ENCODE data around the gene BECN2.

GRCh38 chr1:237470749-237471505, 419.8 kb downstream of the ZP4 start:
- PRO-cap = unidirectional peak, plus-strand start at chr1:237471100
- RAMPAGE, long total RNA = no peak

- PRO-cap = no peak
- RAMPAGE, long total RNA = no peak
These were observed 26.3 kb downstream of the ZP4 start for GRCh38 chr1:237864431-237864867.

DNA sequence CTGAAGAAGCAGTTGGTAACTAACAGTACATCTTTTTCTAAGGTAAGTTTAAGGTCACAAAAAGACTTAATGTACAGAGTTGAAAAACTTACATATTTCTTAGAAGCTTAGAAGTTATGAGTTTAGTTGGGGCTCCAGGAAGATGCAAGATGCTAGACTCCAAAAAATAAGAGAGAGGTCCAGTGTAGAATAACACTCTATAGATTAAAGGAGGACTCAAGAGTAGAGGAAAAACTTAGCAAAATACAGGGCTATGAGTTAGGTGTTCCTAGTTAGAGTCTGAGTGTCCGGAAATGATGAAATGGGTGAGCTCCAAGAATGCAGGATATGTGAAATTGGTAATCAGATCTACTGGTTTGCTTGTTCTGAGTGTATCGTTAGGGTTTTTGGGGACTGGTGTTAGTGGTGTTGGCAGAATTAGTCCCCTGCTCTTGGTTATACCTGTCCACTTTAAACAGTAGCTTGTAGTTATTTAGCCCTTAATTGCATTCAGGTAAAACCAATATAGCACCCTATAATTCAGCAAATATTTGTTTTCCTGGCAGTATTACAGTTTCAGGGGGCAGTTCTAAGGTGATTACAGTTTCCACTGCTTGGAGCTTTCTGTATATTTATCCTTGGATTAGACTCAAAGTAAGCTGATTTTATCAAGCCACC, 332.6 kb downstream of the CHRM3 start:
- PRO-cap = no peak
- RAMPAGE, long total RNA = no peak

GRCh38 chr1:240610623-240611094, 1.3 kb downstream of the GREM2 start:
- PRO-cap = no peak
- RAMPAGE, long total RNA = no peak

DNA sequence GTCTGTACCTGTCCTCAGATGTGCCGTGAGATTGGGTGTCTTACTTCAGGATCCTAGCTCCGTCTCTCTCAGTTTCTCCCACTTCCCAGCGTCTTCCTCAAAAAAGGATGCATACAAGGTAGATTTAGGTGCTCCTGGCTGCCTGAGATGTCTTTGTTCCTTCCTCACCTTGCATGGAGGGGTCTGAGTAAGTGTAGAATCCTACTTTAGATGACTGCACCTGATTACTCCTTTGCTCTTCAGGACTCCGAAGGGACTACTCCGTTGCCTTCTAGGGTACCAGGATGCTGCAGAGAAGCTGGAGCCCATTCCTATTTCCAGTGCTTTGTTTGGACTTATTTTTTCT, 89.9 kb downstream of the RGS7 start:
- PRO-cap = no peak
- RAMPAGE, long total RNA = no peak

- PRO-cap = no peak
- RAMPAGE, long total RNA = no peak
These were observed 16.8 kb downstream of the CHML start for GRCh38 chr1:241623368-241623831.

DNA sequence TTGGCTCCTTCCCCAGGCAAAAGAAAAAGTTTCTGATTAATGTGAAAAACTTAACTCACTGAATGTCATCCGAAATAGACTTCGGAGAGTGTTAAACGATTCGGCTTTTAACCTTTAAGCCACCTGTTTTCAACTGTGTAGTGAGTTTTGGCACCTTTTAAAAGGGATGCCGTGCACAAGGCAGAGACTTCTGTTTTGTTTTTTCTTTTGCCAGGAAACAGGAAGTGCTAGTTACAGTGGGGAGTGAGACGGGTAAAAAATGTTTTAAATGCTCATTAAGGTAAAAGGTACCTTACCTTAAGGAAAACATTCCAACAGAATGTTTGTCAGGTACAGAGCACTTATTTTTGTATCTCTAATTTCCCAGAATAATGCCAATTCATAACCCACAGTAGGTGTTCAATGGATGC, 12.2 kb downstream of the CHML start:
- PRO-cap = no peak
- RAMPAGE, long total RNA = no peak

DNA sequence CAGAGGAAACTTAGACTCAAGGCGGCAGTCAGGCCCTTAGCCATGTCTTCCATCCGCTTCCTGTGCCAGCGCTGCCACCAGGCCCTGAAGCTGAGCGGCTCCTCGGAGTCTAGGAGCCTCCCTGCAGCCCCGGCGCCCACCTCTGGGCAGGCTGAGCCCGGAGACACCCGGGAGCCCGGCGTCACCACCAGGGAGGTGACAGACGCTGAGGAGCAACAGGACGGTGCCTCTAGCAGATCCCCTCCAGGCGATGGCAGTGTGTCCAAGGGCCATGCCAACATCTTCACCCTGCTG, at the start of gene BECN2:
TSS of gene BECN2 (plus strand) at position 43 of the 294 bp plus-strand sequence.
- PRO-cap = no peak
- RAMPAGE, long total RNA = no peak

DNA sequence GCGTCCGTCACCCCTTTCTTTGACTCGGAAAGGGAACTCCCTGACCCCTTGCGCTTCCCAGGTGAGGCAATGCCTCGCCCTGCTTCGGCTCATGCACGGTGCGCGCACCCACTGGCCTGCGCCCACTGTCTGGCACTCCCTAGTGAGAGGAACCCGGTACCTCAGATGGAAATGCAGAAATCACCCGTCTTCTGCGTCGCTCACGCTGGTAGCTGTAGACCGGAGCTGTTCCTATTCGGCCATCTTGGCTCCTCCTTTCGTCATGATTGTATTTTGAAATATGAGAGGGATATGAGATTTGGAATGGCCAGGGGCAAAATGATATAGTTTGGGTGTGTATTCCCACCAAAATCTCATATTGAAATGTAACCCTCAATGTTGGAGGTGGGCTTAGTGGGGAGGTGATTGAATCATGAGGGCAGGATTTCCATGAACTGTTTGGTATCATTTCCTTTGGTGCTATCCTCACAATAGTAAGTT, 52.5 kb upstream of the MAP1LC3C start:
- PRO-cap = unidirectional peak, minus-strand start at position 258 of the sequence
- RAMPAGE, long total RNA = no peak

GRCh38 chr1:242302767-242303261, 221.7 kb downstream of the PLD5 start:
- PRO-cap = no peak
- RAMPAGE, long total RNA = no peak

- PRO-cap = no peak
- RAMPAGE, long total RNA = no peak
These were observed 6.2 kb downstream of the CEP170 start for GRCh38 chr1:243248721-243249384.

- PRO-cap = no peak
- RAMPAGE, long total RNA = no peak
These were observed 31.8 kb downstream of the SDCCAG8 start for GRCh38 chr1:243287542-243288129.

DNA sequence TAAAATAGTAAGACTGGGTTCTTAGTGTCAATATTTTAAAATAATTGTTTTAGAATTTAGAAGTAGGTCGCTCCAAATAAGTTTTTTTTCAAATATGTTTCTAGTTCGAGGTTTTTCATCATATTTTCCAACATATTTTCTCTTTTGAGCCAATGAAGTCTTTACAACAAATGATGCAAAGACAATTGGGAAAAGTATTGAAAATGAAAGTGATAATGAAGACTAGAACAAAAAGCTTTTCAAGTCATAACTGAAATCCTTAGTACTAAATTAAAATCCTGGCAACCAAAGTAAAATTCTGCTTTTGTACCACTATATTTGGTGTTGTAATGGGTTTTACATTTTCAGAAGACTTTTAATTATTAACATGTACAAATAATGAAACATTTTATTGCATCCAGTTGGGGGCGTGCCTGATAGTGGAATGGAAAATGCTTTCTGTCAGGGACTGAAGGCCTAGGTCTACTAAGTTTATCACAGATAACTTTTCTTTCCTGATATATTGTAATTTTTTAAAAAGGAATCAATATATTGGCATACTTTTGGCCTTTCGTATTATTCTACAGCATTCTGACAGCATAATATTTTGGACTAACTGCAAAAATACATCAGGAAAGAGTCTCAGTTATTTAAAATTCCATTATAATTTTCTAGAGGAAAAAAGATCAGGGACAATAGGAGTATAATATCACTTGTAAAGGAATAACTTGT, 89.4 kb downstream of the SDCCAG8 start:
- PRO-cap = no peak
- RAMPAGE, long total RNA = no peak

DNA sequence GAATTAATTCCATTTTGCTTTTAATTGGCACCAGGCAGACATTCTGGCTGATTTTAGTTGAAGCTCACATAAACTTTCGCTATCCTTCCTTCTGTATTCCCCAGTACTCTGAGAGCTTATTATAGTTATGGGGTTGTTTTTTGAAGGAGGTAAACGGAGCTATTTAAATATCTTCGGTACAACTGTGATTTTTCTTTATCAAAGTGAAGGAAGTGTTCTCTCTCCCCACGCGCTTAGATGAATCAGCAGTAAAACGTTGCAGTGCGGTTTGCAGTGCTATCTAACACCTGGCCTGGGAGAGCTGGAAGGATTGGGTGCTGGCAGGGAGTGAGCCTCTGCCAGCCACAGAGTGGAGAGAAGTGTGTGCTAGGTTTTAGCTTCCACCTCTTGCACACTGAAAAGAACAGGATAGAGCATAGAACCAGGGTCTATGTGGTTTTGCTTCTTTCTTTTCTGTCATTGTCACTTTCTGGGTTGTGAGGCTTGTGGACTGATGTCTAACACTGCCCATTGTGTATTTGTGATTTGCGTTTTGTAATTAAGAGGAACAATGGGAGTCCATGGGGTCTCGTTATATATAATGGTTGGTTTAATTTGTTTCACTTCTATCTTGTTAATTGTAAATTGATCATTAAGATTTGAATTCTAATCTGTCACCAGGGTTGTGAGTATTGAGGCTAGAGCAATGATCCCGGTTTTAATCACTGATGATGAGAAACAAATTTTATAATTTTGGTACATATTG, 166.0 kb downstream of the SDCCAG8 start:
- PRO-cap = bidirectional peak, plus-strand start at position 331 of the sequence, minus-strand start at position 244 of the sequence
- RAMPAGE, long total RNA = no peak

DNA sequence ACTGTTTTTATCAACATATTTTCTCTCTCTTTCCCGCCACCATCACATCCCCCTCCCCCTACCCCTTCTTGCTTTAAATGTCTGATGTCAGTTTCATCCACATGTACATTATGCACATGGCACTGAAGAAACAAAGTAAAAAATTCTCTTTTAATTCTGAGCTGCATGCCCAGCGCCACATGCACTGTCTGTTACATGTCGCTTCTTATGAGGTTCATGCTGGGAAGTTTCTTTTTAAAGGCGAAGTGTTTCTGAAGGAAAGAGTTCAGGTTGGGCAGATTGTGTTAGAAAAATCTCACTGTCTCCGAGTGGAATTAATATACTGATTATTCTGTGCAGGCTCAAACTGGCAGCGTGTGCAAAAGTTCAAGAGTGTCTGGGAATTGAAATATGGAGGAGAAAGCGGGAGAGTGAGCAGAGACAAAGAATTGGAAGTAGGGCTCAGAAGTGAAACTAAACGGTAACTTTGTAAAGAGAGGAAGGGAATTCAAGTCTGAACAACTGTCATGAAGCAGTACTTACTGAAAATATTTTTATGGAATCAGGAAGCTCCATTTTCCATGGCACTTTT, 217.5 kb downstream of the SDCCAG8 start:
- PRO-cap = no peak
- RAMPAGE, long total RNA = no peak

DNA sequence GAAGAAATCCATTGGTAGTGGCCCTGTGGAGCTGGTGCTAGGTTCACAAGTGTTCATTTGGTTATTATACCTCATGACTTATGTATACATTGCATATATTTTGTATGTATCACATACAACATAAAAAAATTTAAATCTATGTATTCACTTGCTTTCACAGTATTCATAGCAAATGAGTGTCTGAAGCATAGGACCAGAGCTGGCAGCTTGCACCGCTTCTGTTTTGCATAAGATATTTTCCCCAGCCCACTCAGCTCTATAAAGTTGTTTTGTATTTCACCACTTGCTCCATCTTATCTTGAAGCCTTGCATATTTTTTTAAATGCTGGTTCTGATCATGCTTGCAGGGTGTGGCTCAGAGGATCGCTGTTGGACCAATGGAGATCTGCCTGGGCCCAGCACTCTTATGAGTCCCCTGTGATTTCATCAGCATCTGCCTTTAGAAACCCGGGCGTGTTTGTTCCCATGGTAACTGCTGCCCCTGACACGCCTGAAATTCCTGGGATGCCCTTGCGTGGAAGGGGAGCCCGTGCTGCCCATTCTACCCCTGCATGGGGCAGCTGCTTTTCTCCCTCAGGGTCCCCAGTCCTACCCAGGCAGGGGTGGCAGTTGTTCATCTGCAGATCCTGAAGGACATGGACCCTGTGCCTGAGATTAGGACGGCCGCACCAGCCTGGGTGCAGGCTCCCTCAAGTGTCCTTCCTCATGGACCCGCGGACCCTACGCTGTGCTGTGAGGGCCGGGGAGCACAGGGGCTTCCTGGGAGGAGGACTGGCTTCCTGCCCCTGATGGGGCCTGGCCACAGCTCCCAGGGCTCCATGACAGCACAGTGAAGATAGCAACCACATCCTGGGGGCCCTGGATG, 226.3 kb downstream of the SDCCAG8 start:
- PRO-cap = bidirectional peak, plus-strand start at position 539 of the sequence, minus-strand start at position 379 of the sequence
- RAMPAGE, long total RNA = no peak

- PRO-cap = no peak
- RAMPAGE, long total RNA = no peak
These were observed 281.8 kb downstream of the SDCCAG8 start for GRCh38 chr1:243537611-243538053.

DNA sequence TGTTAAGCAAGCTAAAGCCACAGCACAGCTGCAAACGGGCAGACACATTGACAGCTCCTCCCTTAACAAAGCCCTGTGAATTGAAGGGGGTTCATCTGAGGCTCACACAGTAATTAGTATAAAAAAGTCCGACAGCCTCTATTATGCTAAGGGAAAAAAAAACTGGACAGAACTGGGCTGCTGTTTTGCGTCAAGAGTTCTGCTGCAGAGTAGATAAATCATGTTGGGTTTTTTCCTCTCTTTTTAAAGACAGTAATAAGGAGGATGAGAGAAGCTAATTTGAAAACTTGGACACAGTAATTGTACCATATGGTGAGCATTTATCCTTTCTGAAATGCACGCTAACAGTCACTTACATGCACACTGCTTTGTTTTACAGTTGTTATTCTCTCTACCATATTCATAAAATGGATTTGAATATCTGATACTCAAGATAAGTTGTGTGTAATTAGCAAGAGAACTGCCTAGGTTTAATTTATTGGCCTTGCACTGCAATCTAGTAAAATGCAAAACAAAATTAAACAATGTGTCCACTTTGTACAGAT, 136.2 kb downstream of the AKT3 start:
- PRO-cap = no peak
- RAMPAGE, long total RNA = no peak

GRCh38 chr1:243787596-243788287, 62.3 kb downstream of the AKT3 start:
- PRO-cap = no peak
- RAMPAGE, long total RNA = no peak

DNA sequence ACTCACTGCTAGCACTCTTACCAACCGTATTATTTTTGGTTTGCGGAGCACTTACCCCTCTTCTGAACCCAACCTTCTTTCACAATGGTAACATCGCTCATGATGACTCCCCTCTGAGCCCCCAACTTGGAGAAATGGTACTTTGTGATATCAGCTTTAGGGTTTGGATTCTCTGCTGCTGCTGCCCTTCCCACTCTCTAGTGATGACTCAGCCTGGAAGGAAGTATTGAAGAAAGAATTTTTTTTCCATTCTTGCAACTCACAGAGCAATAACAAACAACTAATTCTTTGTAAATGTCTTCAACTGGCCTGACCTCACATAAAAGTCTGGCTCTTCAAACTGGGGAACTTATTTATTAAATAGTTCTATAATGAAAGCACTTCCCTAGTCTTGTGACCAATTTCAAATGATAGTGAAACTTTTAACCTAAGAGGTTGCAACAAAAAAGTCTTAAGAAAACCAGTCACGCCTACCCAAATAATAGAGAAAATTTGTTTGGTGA, 6.9 kb downstream of the AKT3 start:
- PRO-cap = no peak
- RAMPAGE, long total RNA = no peak

Data from GM23338 (cell line).